Brain (tissue), 1 donor: Measurements from ENCODE around the genes TBX1 and TXNRD2.

DNA sequence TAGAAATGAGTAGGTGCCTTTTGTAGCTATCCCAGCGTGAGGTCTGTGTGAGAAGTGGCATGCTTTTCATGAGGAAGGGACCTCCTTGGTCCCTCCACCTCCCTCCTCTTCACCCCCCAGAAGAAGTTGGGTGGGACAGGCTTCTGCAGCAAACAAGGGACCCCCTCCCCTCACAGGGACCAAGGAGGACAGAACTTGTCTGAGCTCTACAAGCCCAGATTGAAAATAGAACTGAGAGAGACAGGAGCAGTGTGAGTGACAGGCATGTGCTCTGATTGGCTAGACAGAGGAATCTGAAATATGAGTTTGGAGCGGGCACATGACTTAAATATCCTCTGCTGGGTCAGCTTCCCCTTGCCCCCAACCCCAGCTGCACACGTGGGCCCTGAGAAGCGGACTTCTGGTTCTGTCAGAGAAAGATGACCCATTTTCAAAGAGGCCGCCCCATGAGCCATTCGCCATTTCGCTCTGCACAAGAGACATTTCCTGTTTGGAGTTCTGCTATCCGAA lies 5.2 kb downstream of the TUBA8 start:
- RRBS: no CpG with 5 or more reads among the region's 8 CpGs

DNA sequence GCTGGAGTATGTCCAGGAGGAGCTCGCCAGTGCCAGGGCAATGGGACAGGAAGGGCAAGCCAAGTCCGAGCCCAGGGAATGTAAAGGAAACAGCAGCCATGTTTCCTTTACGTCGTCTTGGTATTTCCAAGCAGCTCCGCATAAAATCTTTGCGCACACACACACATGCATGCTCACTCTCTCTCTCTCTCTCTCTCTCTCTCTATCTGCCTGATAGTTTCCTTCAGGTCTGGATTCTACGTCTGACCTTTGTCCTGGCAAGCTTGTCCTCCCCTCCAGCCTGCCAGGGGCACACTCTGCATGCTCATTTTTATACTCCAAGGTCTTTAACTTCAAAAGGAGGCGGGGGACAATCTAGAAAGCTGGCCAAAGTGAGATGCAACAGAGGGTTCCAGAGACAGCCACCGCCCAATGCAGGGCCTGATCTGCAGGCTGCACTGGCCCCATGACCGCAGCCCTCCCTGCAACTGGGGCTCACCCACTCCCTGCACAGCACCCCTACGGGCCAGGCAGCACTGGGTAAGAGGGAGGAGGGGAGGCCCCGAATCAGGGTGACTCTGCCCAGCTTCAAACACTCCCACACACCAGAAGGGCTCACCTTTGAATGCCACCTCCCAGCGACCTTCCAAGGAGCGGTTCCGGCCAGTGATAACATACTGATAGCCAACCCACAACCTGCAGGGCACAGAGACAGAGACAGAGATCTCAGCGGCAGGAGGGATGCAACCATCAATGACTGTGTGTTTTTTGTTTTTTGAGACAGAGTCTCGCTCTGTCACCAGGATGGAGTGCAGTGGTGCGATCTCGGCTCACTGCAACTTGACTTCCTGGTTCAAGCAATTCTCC lies 59.4 kb downstream of the DGCR2 start:
- RRBS: no CpG with 5 or more reads among the region's 19 CpGs

- RRBS: no CpG with 5 or more reads among the region's 6 CpGs
Measured at GRCh38 chr22:19217760-19218489, 39.4 kb upstream of the SLC25A1 start.

DNA sequence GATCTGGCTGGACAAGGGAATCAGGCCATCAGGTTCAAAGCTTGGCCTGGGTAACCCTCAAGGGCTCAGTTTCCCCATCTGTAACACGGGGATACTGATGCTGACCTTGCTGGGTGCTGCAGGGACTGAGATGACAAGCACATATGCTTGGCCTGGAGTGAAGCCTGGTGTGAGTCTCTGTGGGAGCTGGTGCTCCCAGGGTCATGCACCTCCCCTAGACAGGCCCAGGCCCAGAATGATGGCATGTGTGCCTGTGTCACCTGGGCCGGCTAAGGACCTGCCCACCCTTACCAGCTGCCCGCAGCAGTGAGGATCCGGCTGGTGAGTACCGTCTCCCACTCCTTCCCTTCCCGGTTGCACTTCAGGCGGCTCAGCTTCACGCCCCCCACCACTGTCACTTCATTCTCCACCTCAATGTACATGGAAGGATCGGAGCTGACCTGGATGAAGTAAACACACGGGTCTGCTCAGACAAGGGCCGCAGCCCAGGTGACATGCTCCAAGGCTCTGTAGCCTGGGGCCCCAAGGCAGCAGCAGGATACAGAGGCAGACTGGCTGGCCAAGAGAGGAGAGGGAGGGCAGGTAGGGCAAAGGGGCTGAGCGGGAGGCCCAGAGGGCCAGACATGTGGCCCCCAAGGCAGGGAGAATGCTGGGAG lies 67.7 kb upstream of the CLTCL1 start:
- RRBS: 61% methylated on average over 2 of the region's 12 CpGs

DNA sequence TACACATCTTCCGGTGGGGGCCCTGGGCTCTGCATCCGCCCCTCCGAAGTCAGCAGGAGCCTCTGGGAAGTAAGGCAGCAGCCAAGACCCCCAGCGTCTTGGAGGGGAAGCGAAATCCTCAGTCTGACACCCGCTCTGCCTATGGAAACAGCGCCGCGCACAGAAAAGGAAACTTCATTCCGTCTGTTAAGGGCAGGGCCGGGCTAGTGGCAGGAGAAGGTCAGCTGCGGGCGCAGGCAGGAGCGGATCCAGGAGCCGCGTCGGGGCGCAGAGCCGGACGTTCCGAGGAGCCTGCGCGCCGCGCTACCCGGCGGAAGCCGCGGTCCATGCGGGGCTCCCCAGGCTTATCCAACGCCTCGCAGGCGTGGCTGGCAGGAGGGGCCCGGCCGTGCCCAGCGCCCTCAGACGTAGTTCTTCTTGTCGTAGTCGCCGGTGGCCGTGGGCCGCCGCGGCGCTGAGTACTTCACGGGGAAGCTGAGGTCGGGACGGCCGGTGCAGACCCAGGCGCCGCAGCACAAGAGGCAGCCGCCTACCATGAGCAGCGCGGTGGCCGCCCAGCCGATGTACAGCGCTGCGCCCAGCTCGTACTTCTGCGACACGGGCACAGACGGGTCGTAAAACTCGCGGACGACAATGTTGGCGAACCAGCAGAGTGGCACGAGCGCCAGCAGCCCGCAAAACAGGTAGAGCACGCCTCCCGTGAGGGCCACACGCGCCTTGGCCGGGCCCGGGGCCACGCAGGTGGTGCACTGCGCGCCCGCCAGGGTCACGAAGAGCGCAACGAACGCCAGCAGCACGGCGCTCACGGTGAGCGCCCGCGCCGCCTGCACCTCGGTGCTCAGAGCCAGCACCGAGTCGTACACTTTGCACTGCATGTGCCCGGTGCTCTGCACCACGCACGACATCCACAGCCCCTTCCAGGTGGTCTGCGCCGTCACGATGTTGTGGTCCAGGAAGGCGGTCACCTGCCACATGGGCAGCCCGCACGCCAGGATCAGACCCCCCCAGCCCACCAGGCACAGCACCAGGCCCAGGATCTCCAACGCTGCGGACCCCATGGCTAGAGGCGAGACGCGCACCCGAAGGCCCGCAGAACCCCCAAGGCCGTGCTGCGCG lies 654 bp downstream of the CLDN5 start:
- RRBS: 6% methylated on average over 34 of the region's 113 CpGs

- RRBS: no CpG with 5 or more reads among the region's 34 CpGs
Measured at GRCh38 chr22:19566600-19567039, 42.4 kb upstream of the CLDN5 start.

DNA sequence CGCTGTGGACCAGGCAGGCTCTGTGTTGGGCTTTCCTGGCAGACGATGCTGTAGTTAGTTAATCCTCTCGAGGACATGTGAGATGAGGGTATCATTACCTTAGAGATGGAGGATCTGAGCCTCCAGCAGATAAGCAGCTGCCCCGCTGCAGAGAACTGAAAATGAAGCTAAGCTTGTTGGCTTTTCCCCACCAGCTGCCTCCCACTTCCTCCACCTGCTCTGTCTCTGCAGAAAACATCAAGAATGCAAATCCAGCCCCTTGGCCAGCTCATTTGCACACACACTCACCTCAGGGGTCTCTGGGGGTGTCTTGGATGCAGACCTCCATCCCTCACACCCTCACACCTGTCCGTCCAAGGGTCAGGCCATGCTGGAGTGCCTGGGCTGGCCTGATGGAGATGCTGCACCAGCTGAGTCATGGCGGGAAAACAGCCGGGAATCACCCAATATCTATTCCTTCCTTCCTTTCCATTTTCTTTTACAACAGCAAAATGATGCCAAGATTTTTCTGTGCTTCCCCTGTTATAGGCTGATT lies 94.9 kb upstream of the SEPTIN5 start:
- RRBS: no CpG with 5 or more reads among the region's 7 CpGs

GRCh38 chr22:19730623-19731297 lies 7.4 kb downstream of the GP1BB start:
- RRBS: 12% methylated on average over 11 of the region's 49 CpGs

DNA sequence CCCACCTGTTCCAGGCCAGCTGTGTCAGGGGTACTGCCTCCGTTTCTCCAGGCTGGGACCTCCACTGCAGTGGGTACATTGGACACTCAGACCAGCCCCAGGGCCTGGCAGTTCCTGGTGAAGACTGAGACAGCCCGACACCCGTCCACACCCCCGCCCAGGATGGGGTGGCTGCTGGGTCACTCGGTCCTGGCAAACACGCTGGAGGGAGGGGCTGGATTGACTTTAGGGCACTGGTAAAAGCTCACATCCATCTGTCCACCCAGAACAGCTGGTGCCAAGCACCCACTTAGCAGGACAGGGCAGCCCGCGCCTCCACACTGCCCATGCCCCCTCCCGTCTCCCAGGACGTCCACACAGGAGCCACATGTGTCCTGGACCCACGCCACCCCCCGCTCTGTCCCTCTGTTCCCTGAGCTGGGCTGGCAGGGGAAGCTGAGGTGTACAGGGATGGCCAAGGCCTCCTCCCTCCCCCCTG lies 10.7 kb upstream of the TBX1 start:
- RRBS: no CpG with 5 or more reads among the region's 12 CpGs

GRCh38 chr22:19760403-19761295 lies at the start of gene TBX1:
TSS of gene TBX1 (plus strand) at chr22:19760778.
- RRBS: 2% methylated on average over 52 of the region's 133 CpGs

DNA sequence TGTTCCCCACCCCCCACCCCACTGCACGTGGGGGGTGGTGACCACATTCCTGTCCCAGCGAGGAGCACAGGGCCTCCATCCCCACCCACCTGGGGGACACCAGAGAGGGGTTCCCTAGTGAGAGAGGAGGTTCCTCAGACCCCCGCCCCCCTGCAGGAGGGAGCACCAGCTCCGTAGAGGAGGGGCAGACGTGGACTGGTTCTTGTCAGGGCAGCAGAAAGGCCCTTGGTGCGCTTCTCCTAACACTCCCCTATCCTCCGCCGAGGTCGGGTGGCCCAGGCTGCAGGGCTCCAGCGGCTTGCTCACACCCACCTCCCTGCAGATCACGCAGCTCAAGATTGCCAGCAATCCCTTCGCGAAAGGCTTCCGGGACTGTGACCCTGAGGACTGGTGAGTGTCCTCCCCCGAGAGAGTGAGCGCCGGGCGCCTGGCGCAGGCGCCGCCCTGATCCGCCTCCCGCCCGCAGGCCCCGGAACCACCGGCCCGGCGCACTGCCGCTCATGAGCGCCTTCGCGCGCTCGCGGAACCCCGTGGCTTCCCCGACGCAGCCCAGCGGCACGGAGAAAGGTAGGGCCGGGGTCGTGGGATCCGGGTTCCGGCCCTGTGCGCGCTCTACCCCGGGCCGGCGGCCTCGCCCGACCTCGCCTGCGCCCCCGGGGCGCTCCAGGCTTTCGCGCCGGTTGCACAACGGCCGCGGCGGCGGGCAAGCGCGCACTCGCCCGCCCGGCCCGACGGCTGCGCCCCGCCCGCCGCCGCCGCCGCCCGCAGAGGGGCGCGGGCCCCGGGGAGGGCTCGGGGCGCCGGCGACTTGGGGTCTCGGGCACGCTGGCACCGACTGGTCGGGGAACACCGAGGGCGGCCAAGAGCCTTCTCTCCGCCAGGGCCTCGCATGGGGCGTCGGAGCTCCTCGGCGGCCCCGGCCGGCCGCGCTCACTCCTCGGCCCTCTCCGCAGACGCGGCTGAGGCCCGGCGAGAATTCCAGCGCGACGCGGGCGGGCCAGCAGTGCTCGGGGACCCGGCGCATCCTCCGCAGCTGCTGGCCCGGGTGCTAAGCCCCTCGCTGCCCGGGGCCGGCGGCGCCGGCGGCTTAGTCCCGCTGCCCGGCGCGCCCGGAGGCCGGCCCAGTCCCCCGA lies 5.2 kb downstream of the TBX1 start:
- RRBS: 4% methylated on average over 55 of the region's 131 CpGs

- RRBS: 1% methylated on average over 43 of the region's 57 CpGs
Measured at GRCh38 chr22:19941609-19942151, at the start of gene TXNRD2. TSS of gene TXNRD2 (minus strand) at chr22:19941818.

GRCh38 chr22:19962120-19962971 lies 20.7 kb upstream of the TXNRD2 start:
- RRBS: 51% methylated on average over 6 of the region's 24 CpGs

GRCh38 chr22:19984195-19984648 lies 32.4 kb downstream of the ARVCF start:
- RRBS: 27% methylated on average over 7 of the region's 12 CpGs

DNA sequence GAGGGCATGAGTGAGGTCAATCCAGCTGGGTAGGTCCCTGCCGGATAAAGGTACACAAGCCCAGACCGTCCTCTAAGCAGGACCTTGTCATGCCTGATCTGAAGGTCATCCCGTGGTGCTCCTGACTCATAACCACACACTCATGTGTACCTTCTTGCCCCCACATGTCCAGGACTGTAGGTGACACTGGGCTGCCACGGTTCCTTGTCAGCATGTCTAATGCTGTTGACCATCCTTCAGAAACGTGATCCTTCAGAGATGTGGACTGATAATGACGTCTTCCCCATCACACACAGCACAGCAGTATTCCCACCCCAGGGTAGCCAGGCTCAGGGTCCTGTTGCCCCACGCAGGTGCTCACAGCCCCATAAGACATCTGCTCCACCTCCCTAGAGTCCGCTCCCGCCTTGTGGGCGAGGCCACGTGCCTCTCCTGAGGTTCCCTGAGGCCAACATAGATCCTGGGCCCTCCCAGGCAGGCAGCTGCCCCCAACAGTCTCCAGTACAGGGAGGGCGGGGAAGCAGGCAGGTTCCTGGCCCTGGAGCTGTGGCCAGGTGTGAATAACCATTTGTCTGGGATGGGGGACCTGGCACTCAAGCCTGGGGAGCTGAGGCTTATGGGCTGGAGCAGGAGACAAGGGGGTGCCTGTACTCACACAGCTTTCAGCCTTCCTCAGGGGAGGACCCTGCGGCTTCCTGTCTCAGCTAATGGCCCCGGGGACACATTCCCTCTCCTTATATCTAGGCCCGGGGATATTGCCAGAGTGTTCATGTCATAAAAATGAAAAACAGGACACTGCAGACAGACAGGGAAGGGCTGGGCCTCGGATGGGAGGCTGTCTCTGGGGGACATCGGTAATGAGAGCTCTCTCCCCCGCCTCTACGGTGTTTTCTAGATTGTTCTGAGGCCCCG lies 5.8 kb downstream of the ARVCF start:
- RRBS: no CpG with 5 or more reads among the region's 20 CpGs

- RRBS: no CpG with 5 or more reads among the region's 2 CpGs
Measured at GRCh38 chr22:20017896-20018111, 1.2 kb upstream of the ARVCF start.

DNA sequence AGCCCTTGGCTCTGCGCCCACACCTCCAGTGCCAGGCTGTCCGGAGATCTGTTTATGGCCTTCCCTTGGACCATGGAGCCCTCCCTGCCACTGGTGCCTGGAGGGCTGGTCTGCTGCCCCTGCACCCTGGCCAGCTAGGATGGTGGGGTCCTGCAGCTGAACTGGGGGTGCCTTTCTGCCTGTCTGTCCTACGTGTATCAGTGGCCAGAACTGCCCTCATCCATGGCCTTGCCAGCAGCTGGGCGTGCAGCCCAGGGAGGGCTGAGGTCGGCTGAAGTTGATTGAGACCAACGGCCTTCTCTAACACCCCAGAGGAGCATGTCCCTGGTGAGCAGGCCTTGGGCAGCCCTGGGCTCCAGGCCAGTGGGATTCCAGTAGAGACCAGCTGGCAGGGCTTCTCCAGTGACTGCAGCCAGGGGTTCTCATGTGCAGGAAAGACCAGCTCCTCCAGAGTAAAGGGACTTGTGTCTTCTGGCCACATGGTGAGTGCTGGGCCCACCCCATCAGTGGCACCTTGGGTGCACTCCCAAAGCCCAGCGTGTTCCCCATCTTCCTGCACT lies 12.4 kb downstream of the TANGO2 start:
- RRBS: no CpG with 5 or more reads among the region's 7 CpGs

DNA sequence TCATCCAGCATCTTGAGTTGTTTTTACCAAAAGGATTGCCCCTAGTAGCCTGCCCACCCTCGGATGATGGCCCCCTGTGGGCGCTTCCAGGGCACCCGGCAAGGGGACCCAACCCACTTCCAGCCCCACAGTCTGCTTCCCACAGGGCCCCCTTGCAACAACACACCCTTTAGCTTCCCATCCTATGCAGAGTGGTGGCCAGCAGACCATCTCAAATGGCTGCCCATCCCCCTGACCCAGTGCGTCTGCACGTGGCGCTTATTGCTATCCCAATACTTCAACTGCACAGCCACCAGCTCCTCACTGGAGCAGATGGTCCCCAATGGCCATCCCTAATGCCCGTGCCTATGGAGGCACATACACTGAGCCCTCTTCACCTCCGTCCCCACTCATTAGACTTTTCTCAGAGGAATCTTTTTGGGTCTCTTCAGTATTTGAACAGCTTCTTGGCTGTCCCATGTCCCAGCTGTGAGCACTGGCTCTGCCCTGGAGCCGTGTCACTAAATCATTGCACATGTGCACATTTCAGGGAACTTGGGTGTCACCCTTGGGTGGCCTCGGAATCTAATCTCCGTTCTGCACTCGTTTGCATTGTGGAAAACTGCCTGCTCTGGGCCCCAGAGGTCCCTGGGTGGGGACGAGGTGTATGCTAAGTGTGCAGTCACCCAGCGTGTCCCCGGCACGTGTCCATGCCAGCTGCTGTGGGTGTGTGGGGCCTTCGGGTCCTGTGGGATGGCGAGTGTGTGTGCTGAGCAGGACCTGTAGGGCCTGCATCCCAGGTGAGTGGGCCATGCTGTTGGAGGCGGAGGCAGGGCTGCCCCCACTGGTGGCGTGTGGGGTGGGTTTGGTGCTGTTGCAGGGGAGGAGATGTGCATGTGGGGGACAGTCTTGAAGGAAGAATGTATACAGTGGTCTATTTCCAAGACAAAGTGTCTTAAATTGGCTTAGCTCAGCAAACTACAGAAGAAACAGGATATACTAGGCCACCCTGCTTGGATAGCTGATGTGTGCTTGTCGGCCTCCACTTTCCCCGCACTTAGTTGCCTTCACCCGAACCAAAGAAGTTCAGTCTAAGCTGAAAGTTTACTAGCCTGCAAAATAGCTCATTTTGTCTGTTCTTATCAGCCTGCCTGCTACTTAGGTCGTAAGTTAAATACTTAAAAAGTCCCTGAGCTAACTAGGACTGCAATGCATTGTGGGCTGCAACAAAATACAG lies 14.4 kb downstream of the TANGO2 start:
- RRBS: no CpG with 5 or more reads among the region's 24 CpGs

DNA sequence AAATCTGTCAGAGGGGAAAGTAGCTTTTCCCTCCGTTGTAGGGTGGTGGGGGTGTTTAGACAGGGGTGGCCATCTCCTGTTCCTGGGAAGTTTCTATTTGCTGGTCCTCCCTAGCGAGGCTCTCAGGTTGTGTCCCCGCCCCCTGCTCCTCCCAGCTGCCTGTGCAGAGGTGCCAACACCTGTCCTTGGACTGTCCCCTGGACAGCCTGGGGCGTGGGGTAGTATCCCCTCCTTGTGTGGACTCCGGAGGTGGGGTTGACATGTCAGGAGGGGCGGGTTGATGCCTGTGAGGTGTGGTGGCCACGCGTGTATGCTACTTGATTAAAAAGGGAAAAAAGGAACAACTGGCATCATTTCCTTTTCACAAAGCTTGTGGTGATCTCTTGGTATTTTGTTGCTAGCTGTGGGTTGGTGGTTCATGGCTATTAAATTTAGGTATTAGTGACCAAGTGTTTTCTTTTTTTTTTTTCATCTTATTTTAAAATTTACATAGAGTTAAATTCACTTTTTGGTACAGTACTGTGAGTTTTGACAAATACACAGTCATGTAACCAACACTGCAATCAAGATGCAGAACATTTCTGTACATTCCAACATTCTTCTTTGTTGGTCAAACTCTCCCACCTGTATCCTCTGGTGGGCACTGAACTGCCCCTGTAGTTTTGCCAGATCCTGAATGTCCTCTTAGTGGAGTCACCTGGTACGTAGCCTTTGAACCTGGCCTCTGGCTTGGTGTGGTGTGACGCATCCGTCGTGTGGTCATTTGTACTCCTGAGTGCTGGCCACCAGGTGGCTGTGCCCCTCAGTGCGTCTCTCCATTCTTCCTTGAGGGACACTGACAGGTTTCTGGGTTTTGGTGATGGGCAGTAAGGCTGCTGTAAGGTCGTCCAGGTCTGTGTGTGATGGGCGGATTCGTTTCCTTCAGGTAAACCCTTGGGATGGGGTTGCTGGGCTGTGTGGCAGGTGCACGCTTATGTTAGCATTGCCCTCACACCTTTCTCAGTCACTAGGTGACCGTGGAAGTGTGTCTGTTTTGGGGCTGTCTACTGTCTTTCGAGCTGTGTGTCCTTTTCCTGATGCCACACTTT lies 13.9 kb upstream of the RANBP1 start:
- RRBS: no CpG with 5 or more reads among the region's 19 CpGs

- RRBS: no CpG with 5 or more reads among the region's 24 CpGs
Measured at GRCh38 chr22:20110742-20111848, 4.8 kb upstream of the RANBP1 start.